T-cell (primary cell): ENCODE data around the genes ZNF92 and TYW1.

GRCh38 chr7:55573276-55573576 lies 924 bp upstream of the VOPP1 start:
- PRO-cap, 7 experiments, result peak in 2 of 7 experiments; most common plus-strand start chr7:55573527 (in 1); most common minus-strand start chr7:55573427 (in 2)

DNA sequence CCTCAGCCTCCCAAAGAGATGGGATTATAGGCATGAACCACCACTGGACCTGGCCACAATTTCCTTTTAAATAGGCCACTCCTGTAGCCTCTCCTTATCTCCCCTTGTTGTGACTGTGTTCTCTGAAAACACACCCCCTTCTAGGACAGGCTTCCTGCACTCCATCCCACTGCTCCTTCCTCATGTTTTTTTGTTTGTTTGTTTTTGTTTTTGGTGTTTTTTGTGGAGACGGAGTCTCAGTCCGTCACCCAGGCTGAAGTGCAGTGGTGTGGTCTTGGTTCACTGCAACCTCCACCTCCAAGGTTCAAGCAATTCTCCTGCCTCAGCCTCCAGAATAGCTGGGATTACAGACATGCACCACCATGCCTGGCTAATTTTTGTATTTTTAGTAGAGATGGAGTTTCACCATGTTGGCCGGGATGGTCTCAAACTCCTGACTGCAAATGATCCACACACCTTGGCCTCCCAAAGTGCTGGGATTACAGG lies 2.8 kb downstream of the PHKG1 start:
- PRO-cap, 7 experiments, result peak in 1 of 7 experiments; most common plus-strand start position 242 of the sequence (in 1); most common minus-strand start position 175 of the sequence (in 1)

GRCh38 chr7:56174561-56174919 lies 58.3 kb upstream of the NUPR2 start:
- PRO-cap, 7 experiments, result no peak in any of the 7 experiments

DNA sequence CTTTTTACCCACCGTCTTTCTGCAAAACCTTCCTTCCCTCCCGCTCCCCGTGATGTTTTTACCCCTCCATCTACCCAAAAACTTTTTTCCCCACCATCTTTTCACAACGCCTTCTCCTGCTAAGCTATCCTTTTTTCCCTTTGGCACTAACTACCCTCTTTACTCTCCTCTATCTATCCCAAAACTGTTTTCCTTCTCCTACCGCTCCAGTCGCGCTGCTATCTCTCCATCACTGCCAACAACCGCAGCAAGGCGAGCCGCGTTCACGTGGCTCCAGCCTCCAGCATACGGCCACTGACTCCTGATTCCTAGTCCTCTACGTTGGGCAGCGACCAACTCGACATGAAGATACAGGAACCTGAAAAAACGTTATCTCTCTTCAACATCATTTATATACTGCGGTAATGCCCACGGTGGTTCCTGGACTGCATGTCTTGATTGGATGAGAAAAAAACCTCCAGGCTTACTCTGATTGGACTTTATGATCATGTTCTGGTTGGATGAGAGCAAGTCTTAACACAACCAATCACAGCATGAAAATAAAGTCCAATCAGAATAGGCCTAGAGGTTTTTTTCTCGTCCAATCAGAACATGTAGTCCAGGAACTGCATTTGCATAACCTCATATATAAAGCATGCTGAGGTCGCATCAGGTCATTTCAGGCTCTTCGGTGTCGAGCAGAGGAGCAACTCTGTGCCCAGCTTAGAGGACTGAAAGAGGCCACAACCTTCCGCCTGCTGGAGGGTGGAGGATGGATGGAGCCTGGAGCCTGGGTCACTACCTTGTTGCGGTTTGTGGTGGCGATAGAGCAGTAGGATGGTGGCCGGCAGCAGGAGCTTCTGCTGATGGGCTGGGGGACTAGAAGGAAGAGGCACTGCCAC lies 129.6 kb downstream of the ZNF716 start:
- PRO-cap, 7 experiments, result no peak in any of the 7 experiments

GRCh38 chr7:65251782-65252848 lies 121.5 kb upstream of the ZNF92 start:
- PRO-cap, 7 experiments, result peak in 3 of 7 experiments; most common plus-strand start chr7:65252084 (in 3); most common minus-strand start chr7:65251930 (in 3)

DNA sequence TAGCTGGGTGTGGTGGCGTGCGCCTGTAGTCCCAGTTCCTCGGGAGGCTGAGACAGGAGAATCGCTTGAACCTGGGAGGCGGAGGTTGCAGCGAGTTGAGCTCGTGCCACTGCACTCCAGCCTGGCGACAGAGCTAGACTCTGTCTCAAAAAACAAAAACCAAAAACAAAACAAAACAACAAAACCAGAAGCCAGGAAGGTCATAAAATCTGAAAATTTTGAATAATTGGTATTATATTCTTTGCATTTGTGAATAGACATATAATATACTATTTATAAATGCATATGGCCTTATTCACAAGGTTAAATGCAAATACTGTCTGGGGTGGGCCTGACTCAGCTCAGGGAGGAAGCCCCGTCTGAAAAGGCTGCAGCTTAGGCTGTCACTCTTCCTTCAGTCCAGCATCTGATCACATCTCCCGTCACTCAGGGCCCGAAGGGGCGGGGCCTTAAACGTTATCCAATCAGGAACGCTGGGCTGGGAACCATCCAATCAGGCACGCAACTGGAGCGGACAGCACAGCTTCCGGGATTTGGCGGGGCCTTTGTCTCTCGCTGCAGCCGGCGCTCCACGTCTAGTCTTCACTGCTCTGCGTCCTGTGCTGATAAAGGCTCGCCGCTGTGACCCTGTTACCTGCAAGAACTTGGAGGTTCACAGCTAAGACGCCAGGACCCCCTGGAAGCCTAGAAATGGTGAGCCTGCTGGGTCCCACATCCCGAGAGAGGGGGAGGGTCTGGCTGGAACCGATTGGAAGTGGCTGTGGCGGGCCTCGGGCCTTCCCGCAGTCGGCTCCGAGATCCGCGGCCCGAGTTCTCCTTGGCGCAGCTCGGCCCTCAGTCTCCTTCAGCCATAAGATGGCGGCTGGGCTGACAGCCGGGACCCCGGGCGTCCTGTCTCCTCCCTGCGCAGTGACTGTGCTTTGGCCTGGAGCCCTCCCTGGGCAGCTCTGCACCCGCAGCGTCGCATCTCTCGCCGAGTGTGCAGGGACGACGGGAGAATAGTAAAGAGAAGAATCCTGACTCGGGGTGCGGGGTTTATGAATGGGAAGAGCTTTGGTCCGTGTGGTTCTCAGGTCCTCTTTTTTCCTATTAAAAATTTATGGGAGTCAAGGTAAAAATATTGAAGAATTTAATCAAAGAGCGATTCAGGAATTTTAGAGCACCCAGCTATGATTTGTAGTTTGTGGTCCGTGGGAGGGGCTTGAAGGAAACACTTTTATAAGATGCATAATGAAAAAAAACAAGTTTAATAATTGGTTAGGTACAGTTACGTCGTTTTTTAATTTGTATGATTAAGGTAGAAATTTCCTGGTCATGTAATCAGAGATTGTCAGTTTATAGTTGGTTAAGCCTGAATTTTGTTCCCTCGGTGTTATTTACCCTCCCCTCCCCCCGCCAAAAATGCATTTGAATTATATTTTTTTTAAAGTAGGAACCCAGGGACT lies at the start of gene ZNF92:
Gene ZNF92, plus strand, starts transcription at position 548 of the 1,445 bp plus-strand sequence.
- PRO-cap, 7 experiments, result peak in 7 of 7 experiments; most common plus-strand start position 548 of the sequence (in 4); most common minus-strand start position 367 of the sequence (in 2)

- PRO-cap, 7 experiments, result peak in 7 of 7 experiments; most common plus-strand start chr7:65770896 (in 7); most common minus-strand start chr7:65770786 (in 5)
Measured at GRCh38 chr7:65770188-65771261, 102.3 kb upstream of the VKORC1L1 start.

DNA sequence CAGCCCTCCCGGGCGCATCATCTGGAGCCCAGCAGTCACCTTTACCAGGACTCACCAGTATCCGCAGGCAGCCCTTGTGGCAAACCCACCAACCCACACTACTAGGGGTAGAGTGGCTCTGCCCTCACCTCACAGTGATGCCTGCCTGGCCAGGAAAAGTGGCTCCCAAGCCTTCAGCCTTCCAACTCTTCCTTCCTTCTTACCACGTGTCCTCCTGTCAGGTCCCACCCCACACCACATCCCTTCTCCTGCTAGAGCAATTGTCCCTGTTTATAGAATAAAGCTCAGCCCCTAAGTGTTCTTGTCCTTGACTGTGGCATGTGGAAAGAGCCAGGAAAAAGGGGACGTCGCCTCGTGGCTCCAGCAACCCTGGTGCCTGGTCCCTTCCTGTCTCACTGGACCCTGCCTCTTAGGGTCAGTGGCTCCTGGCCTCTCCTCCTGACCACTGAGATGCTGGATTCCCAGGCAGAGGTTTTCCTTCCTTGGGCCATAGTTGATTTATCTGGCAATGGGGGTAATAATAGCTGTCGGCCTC lies 680 bp downstream of the ASL start:
- PRO-cap, 7 experiments, result no peak in any of the 7 experiments

- PRO-cap, 7 experiments, result no peak in any of the 7 experiments
Measured at GRCh38 chr7:66092648-66092960, 17.0 kb downstream of the ASL start.

- PRO-cap, 7 experiments, result no peak in any of the 7 experiments
Measured at GRCh38 chr7:66151835-66152440, 37.3 kb downstream of the CRCP start.

- PRO-cap, 7 experiments, result no peak in any of the 7 experiments
Measured at GRCh38 chr7:66209716-66210439, 4.7 kb downstream of the TPST1 start.

DNA sequence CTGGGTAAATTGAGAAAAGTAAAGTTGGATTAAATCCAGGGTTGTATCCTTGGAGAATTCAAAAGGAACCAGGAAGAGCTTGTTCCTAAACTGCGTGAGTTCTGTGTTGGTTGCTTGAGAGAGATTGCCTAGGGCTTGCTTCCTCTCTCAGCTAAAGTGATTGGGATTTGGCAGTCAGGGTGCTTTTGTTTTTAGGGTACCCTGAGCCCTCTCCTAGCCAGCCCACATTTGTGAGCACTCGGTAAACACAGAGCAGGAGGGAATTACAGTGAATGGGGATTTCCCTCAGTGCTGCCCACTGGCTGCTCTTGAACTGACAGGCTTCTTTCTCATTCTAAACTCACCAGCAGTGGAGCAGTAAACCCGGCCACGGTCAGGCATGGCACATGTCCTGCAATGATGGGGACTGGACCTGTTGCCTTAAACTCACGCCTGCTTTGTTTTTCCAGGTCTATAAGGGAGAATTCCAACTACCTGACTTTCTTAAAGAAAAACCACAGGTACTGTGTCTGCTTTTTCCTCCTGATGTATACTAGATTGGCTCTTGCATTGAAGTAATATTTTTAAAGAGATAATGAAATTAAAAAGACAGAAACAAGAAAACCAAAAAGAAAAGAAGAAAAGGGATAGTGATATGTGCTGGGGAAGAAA lies 147.0 kb downstream of the TPST1 start:
- PRO-cap, 7 experiments, result no peak in any of the 7 experiments

DNA sequence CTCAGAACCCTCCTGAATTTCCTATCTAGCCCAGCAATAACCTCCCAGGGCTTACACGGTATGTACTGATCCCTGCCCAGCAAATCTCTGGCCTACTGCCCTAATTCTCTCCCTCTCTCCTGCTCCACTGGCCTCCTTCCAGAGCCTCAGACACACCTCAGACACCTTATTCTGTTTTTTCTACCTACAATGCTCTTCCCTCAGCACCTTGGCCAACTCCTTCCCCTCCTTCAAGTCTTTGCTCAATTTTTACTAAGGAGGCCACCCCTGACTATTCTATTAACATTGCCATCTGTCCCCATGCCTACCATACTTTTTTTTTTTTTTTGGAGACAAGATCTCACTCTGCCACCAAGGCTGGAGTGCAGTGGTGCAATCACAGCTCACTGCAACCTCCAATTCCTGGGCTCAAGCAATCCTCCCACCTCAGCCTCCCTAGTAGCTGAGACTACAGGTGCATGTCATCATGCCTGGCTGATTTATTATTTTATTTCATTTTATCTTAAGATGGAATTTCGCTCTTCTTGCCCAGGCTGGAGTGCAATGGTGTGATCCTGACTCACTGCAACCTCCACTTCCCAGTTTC lies 180.6 kb downstream of the TPST1 start:
- PRO-cap, 7 experiments, result no peak in any of the 7 experiments

GRCh38 chr7:66427785-66428556 lies 200.7 kb upstream of the KCTD7 start:
- PRO-cap, 7 experiments, result no peak in any of the 7 experiments

- PRO-cap, 7 experiments, result no peak in any of the 7 experiments
Measured at GRCh38 chr7:66668293-66669029, 39.8 kb downstream of the KCTD7 start.

DNA sequence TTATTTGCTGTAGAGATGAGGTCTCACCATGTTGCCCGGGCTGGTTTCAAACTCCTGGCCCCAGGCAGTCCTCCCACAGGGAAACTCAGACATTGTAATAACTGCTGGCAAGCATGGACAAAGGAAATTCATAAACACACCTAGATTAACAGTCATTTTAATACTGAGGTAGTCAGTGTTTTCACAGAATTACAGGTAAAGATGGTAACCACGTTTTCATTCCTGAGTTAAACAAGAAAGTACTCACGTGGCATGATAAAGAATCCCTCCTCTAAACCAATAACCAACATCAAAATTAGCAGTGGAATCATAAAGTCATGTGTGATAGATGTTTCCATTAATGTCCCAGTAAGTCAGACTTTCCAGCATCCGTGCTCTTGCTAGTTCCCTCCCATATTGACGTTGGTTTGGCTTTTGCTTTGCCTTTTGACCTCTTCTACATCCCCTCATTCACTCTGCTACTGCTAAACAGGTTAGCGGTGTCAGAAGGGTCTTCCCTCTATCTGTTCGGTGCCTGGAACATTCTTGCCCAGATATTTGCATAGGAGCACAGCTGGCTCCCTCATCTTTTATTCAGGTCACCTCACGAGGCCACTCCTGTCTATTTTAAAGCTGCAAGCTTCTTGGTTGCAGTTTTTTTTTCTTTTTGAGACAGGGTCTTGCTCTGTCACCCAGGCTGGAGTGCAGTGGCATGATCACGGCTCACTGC lies 50.2 kb downstream of the KCTD7 start:
- PRO-cap, 7 experiments, result no peak in any of the 7 experiments

DNA sequence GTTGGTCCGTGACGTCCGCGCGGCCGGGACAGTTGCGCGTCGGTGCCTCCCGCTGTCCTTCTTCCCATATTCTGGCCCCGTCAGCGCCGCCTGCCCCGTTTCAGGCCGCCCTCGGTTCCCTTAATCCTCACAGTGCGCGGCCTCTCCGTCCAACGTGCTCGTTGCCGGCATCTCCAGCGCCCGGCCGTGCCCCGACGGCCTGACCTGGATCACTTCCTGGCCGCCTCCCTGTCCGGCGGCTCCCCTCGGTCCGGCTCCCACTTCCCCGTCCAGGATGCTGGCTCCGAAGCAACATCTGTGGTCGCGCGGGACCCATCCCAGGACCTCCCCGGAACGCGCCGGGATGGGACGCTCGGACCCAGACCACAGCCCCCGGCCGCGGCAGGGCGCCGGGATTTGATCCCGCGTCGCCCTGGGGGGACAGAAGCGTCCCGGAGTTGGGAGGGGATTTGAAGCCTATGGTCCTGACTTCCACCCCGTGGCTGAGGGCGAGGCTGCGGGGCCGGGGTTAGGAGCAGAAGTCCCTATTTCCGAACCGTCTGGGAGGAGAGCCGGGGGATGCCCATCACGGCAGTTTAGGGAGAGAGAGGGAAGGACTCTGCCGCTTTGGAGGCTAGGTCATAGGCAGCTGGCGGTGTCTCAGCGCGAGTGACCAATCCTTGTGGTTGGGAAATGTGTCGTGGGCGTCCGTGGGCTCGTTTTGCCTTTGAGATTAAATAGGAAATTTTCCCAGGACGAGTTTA lies 53.8 kb downstream of the KCTD7 start:
- PRO-cap, 7 experiments, result no peak in any of the 7 experiments

GRCh38 chr7:66970553-66970752 lies 24.9 kb downstream of the SBDS start:
- PRO-cap, 7 experiments, result no peak in any of the 7 experiments

- PRO-cap, 7 experiments, result peak in 2 of 7 experiments; most common minus-strand start chr7:66993896 (in 2)
Measured at GRCh38 chr7:66993830-66994029, 1.7 kb downstream of the SBDS start.

DNA sequence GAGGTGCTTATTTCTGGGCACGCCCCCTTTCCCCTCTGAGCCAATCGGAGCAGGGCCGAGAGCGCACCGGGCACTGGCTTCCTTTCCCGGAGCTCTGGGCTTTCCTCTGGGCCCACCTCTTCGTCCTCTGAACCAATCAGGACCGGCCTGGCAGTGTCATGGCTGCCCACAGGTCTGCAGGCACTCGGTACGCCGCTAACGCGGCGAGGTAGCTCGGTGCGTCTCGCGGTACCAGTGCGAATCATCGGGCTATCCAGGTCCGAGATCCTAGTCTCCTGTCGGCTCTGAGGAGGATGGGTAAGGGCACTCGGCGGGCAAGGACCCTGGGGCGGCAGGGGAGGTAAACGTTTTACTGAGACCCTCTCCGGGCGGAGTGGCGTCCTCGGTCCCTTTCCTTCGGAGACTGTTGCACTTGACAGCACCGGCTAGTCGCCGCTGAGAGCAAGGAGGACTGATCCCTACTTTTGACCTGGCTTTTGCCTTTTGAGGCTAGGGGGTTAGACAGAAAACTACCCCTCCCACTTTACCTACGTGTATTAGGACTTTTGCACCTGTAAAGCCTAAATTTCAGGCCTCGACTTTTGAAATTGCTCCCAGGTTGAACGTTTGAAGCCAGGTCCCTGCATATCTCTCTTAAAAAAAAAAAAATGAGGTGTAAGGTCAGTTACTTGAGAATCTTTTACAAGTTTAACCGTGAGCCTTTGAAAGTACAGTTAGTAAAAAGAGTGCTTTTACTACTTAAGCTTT lies at the start of gene TYW1:
Gene TYW1, plus strand, starts transcription at position 148 of the 747 bp plus-strand sequence.
- PRO-cap, 7 experiments, result peak in 7 of 7 experiments; most common plus-strand start position 148 of the sequence (in 7)